Ovary (tissue), 7 donors: ENCODE data around the genes ZNF280C, SLC25A14 and TFDP3.

GRCh38 chrX:129193416-129193812 lies 329.9 kb downstream of the SMARCA1 start:
- PRO-cap, 7 experiments, result no peak in any of the 7 experiments
- RAMPAGE, long total RNA, 2 experiments, result no peak in any of the 2 experiments

DNA sequence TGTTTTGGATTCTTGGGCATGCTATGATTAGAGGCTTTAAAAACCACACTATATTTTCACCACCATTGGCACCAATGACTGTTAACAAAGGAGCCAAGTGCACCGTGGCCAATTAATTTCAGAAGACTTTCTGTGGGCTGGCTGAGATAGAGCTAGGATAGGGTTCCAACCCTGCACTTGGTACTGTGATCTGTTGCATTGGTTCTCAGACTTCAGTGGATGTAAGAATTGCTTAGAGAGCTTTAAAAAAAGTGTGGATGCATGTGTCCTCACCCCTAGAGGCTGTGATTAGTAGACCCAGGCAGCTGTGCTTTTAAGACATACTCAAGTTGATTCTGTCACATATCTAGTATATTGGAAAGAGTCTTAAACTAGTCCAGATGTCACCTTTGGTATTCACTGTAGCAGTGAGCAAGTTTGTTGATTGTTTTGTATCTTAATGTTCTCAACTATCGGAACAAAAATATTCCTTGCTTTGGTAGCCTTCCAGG lies 32.5 kb downstream of the OCRL start:
- PRO-cap, 7 experiments, result peak in 4 of 7 experiments; most common plus-strand start position 288 of the sequence (in 3); most common minus-strand start position 286 of the sequence (in 4)
- RAMPAGE, long total RNA, 2 experiments, result no peak in any of the 2 experiments

DNA sequence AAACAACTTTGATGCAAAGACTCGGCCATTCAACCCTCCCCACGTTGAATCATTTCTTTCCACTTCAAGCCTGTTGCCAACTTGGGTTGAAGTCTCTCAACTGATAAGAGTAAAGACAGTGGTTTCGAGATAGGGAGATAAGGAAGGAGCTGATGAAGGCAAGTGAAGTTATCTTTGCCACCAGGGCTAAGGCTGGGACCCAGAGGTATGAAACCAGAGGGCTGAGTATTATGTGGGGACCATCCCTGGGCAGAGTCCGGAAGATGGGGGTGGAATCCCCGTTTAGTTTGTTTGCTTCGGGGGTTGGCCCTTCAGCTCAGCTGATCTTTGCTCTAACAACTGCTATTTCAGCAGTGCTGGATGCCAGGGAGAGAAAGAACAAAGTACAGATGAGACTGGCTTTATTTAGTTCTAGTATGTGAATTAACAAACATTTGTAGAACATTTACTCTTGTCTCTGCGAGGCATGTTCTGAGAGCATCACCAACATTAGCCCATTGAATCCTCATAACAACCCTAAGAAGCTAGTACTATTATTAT lies 2.2 kb upstream of the XPNPEP2 start:
- PRO-cap, 7 experiments, result no peak in any of the 7 experiments
- RAMPAGE, long total RNA, 2 experiments, result no peak in any of the 2 experiments

DNA sequence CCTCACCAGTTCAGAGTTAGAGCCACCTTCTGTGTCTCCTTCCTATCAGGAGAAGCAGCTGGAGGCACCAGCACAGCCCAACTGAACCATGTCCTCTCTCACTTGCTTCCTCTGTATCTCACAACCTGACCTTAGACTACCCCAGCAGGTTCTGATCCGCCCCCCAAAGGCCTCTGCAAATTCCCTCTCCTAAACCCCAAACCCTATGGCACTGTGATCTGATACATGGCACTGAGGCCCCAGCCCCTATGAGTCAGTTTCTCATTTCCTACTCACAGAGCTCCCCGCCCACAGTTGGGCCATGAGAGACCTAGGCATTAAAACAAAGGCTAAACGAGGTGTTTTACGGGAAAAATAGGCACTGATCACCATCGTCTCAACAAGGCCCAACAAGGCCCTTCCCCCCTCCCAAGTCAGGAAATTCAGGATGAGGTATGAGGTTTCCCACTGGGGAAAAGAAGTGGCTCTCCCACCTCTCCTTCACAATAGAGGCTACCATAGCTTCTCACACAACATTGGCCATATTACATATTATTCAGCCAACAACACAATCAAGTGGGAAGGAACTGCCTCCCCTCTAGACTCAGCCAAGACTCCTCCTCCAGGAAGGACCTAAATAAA lies 19.2 kb downstream of the SASH3 start:
- PRO-cap, 7 experiments, result no peak in any of the 7 experiments
- RAMPAGE, long total RNA, 2 experiments, result no peak in any of the 2 experiments

DNA sequence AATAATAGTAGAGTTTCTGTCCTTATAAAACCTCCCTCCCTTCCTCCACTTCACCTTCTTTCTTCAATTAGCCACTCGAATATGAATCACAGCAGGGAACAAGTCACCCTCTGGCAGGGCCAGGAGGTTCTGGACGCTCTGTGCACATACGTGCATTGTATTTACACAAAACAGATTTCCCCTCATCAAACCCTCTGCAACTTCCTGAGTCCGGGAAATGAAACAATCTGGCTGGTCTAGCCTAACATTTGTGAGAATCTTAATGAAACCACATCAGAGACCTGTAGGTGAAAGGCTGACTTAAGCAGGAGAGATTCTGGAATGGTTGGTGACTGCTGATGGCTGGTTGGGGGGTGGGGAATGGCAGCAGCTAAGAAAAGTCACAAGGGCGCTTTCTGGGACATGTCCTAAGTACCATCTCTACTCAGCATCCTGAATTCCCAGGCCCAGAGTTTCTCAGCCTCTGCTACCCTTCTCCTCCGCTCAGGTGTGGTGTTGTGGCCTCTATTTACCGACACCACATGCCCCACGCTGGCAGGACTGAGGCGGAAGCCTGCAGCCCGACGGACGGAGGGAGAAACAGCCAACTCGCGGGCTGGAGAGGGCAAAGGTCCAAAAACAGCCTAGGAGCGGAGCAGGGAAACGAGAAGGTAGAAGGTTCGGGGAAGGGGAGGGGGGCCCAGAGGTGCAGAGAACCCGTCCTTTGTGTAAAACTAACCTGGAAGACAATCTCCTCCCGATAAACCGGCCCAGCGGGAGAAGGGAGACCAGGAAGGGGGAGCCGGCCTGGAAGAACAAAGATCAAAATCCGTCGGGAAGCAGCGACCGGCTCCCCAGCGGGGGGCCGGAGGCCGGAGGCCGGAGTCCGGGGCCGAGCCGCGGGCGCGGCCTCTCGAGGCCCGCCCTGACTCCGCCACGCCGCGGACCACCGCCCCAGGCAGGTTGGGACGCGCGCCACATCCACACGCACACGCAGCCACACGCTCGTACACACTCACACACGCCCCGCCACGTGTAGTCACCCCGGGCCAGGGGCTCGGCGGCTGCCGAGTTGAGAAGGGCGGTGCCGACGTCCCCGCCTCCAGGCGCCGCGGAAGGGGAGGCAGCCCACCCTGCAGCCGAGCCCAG lies 781 bp downstream of the ZDHHC9 start:
- PRO-cap, 7 experiments, result peak in 3 of 7 experiments; most common plus-strand start position 537 of the sequence (in 2); most common minus-strand start position 930 of the sequence (in 1)
- RAMPAGE, long total RNA, 2 experiments, result no peak in any of the 2 experiments

DNA sequence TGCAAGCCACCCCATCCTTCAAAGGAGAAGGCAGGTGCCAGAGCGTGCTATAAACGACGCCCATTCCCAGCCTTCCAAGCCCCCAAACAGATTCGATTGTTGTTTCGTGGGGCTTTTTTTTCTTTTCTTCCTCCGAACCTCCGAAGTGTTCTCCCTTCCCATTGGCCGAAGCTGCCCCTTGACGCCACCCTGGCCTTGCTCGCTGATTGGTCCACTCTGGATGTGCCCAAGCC lies 25.3 kb downstream of the UTP14A start:
- PRO-cap, 7 experiments, result peak in 7 of 7 experiments; most common minus-strand start position 152 of the sequence (in 3)
- RAMPAGE, long total RNA, 2 experiments, result no peak in any of the 2 experiments

DNA sequence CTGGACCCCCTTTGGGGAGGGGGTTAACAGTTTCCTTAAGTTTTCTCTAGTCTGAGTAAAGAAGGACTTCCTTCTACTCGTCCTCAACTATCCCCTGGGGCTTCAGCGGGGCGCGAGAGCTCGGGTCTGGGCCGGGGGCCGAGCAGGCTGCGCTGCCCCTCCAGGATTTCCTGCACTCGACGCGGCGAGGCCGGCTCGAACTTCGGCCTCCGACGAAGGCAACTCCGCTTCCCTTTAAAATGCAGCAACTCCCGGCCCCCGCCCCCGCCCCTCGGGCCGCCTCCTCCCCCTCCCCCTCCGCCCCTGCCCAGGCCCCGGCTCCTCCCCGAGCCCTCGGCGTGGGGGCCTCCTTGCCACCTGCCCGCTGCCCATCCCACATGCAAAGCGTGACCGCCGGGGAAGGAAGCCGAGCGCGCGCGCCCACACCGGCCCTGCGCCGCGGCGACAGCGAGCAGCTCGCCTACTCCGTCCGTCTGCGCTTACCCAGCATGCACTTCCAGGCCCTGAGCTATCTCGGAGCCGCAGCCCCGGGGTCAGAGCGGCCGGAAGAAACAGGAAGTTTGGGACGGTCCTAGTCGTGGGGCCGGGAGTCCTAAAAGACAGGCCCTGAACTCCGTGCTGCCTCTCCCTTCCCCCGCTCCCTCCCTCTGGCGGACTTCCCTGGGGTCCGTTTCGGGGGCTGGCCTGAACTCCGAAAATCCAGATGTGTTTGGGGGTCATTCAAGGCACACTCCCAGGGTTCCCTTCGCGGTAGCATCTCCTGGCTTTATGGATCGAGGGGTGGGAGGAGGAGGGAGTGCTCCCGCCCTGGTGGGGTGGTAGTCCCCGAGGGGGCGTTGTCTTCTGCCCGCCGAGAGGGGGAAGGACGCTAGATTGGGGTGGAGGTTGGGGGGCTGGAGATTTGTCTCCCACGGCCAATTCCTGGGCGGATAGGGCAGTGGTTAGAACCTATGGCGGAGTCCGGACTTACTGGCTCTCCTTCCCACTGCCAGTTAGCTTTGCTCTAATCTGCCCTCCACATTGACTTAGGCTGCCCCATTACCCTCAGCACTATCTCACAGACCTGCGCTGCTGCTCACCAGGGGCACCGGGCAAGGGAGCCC lies 25.1 kb upstream of the BCORL1 start:
- PRO-cap, 7 experiments, result peak in 7 of 7 experiments; most common plus-strand start position 536 of the sequence (in 7); most common minus-strand start position 477 of the sequence (in 7)
- RAMPAGE, long total RNA, 2 experiments, result no peak in any of the 2 experiments

DNA sequence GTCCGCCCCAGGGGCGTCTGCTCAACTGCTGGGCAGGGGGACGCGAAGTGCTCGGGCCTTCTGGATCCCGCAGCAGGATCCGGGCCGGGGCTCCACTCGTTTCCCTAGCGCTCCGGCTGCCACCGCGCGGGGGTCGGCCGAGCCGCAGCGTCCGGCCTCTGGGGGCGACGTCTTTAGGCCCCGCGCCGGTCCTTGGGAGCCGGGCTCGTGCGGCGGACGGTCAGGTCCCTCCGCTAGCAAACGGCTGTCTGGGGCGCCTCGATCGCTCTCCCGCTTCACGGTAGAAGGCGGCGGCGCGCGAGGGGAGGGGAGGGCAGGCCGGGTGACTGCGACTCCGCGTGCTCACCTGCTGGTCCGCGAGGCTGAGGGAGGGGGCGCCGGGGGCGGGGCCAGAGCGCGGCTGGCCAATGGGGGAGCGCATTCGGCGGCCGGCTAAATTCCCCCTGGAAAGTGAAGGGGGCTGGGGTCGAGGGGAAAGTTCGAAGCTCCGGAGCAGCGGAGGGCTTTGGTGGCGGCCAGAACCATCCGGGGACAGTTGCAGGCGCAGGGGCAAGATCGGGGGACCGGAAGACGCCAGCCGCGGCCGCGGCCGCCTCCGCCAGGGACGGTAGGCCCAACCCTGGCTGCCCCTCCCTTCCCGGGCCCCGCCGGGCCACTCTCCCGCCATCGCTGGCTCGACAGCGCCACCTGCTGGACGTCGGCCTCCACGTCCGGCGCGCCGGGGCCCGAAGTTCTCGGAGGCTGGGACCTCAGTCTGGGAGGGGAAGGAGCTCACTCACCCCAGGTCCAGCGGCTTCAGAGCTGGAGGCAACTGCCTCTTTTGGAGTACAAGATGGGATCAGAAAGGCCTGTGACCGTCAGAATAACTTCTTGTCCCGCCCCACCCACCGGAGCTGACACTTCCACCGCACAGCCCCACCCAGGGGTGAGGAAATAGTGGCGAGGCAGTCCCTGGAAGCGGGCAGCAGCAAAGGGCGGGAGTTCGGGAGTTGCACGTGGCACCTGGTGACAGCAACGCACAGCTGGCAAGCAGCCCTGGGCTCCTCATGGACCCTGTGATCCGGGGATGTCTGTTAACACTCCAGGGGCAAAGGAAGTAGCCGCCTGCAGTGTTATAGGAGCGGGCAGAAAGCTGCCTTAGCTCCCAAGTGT lies 49.9 kb downstream of the ELF4 start:
- PRO-cap, 7 experiments, result peak in 3 of 7 experiments; most common plus-strand start position 375 of the sequence (in 1); most common minus-strand start position 250 of the sequence (in 1)
- RAMPAGE, long total RNA, 2 experiments, result no peak in any of the 2 experiments

GRCh38 chrX:130098233-130098812 lies 12.0 kb downstream of the ELF4 start:
- PRO-cap, 7 experiments, result no peak in any of the 7 experiments
- RAMPAGE, long total RNA, 2 experiments, result no peak in any of the 2 experiments

DNA sequence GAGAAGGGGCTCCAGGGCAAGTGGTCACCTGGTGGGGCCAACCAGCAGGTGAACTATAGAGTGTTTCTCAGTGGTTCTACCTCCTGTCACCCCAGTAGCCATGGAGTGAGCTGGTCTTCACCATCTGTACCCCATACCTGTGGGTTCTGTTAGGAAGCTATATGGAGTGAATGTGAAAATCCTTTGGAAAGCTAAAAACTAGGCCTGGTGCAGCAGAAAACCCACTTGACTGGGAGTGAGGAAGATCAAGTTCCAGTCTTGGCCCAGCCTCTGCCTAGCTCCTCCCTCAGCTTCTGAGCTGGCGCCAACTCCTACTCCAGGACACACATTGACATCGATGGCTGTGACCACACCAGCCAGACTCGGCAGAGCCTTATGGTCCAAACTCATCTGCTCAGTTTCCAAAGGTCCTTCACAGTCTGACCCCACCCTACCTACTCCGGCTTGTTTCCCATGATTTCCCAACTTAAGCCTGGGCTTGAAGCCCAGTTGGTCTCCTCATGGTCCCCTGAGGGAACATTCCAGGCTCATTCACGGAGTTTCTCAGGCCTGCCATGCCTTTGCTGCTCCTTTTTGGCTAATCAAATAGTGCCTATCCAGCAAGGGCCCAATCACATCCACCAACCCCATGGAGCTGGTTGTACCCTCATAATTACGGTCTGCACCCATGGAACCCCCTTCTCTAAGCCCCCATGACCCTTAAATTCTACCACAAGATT lies 10.2 kb downstream of the ELF4 start:
- PRO-cap, 7 experiments, result no peak in any of the 7 experiments
- RAMPAGE, long total RNA, 2 experiments, result no peak in any of the 2 experiments

DNA sequence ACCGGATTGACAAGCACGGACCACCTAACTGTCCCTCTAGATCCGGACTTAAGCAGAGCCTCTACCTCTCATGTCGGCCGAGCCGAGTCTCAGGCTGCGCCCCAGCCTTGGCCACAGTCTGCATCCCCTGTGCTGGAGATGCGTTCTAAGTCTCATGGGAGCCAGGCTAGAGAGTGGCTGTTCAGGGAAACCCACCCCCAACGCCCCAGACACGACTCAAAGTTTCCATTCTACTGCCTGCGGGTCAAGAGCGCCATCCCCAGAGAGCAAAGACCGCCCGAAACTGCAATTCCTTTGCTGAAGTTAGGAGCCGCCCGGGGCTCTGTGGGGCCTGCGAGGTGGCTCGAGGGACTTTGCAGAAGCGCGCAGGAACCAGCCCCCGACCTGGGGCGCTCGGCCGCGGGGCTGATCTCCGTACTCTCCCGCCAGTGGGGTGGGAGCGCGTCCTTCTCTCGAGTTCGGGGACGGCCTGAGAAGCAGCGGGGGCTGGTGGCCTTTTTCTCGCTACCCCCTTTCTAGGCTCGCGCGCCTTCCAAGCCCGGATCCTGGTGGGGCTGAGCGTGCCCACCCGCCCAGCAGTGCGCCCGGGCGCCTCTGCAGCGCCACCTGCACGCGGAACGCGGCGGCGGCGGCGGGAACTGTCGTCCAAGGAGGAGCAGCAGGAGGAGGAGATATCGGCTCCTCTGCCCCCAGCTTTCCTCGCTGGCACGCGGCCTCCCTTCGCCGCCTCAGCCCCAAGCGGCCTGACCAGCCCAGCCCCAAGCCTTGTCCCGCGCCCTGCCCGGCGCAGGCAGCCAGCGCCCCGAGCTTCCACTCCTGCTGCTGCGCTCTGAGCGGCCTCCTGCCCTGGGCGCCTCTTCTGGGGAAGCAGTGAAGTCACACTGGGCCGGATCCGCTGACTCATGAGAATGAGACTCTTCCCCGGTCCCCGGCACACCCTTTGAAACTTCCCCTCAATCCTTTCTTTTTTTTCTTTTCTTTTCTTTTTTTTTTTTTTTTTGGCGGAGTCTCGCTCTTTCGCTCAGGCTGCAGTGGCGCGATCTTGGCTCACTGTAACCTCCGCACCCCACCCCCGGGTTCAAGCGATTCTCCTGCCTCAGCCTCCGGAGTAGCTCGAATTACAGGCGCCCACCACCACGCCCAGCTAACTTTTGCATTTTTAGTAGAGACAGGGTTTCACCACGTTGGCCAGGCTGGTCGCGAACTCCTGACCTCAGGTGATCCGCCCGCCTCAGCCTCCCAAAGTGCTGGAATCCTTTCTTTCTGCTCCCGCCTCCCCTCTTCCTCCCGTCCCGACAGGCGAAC lies 10.4 kb upstream of the ELF4 start:
- PRO-cap, 7 experiments, result peak in 7 of 7 experiments; most common plus-strand start position 634 of the sequence (in 2); most common minus-strand start position 831 of the sequence (in 7)
- RAMPAGE, long total RNA, 2 experiments, result no peak in any of the 2 experiments

DNA sequence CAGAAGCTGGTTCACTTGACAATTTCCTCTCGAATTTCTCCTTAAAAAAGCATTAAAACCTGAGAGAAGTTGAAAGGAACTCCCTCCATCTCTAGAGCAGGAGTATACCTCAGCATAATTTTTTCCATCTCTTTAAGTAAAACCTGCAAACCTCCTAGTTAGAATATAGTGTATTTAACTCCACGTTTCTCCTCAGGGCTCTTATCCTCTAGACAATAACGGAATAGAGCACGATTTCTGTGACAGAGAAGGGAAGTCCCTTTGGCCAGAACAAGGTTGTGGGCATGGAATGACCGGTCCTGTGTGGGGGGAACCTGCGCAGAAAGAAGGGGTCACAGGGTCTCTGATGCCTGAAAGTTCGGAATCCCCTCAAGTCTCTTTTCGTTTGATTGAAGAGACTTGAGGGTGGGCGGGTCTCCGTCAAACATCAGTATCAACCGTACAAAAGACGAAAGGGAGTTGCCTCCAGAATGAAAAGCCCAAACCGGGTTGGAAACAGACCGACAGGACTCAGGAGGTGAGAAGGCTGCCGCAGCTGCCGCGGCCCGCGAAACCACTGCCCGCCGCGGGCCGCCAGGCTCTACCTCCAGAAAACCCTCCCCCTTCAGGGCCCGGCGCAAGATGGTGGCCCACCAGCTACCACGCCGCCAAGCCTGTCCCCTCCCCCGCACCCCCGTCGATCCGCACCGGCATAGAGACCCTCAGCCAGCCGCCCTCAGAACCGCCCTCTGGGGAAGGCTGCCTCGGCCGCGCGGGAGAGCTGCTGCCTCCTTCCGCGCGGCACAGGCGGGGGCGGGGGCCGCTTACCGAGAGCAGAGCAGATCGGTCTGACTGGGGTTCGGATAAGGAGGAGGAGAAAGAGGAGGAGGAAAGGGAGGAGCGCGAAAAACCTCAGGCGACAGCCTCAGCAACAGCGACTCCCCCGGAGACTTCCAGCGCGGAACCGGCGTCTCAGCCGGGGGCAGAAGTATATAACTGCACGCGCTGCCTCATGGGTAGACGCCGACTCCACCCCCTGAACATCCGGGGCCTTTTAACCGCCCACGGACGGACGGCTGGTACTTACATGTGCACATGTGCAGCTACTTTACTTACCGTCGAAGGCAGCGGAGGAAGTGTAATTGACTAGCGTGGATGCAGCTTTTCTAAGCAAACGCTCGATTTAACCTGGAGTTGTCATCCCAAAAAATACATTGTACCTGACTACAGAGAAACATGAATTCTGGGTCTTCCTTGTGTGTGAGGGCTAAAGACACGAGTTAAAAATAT lies at the start of gene ZNF280C:
Gene ZNF280C (minus strand): TSS at position 945 of the 1,269 bp plus-strand sequence.
- PRO-cap, 7 experiments, result peak in 7 of 7 experiments; most common plus-strand start position 1,044 of the sequence (in 7); most common minus-strand start position 945 of the sequence (in 7)
- RAMPAGE, long total RNA, 2 experiments, result start-site peak on the minus strand in 2 of 2 experiments, centred at positions 841 to 981 of the sequence, 35 to 45 reads per replicate

DNA sequence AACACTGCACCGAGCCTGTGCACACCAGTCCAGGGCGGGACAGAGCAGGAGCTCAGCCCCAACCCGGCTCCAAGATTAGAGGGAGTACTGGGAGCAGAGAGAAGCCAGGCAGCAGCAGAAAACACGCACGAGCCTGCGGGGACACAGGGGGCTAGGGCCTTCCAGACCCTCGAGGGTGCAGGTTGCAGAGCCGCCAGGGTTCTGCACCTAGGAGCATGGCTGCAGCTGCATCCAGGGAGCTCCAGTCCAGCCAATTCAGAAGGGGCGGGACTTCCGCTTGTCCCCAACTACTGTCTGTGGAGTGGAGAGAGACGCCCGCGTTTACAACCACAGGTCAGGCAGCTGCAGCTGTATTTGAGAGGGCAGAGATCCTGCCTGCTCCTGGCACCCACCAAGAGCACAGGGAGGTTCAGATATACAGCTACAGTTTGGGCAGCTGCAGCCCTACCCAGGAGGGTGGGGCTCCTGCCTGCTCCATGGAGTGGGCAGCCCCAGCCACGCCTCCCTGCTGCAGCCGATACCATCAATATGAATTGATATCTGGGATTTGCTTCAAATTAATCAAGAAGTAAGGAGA lies 31.0 kb upstream of the ZNF280C start:
- PRO-cap, 7 experiments, result no peak in any of the 7 experiments
- RAMPAGE, long total RNA, 2 experiments, result no peak in any of the 2 experiments

DNA sequence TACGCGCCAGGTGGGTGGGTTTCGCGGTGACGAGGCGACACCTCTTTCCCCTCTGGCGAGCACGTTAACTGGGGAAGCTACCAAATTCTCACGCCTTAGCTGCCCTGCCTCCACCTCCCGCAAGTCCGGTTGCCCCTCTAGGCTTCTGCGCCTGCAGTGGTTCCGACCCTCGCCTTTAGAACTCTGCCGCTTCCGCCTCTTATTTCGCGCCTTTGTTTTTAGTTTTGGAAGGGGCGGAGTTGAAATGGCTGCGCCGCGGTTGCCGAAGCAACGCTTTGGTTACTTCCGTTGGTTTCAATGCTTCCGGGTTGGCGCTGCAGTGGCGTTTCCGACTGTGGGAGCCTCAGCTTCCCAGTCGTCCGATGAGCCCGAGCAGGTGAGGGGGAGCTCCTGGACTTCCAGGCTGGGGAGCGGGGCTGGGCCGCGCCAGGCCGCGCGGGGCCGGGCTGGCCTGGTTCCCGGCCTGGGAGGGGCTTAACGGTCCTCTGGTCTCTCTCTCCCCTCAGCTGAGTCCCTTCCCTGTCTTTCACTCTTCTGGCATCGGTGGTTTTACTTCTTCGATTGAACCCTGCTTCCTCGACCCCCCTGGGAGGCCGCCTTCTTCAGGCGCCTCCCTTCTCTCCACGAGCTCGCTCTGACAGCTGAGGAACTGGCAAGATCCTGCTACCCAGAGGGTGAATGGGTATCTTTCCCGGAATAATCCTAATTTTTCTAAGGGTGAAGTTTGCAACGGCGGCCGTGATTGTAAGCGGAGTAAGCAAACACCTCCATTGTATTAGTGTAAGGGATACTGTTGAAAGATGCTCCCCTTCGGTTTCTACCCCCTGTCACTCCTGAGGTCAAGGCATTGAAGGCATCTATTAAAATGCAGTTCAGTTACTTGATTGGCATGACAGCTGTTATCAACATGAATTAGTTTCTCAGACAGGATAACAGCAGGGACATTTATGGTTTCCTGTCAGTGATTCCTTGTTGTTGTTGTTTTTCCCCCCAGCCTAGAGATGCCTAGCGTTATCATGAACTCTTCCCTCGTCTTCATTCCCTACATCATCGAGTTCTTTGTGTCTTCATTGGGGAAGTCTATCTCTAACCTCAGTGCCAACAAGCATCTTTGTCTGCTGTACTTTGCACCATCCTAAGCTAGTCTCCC lies at the start of gene SLC25A14:
Gene SLC25A14 (plus strand): TSS at position 319 of the 1,150 bp plus-strand sequence.
- PRO-cap, 7 experiments, result peak in 7 of 7 experiments; most common plus-strand start position 354 of the sequence (in 7); most common minus-strand start position 185 of the sequence (in 7)
- RAMPAGE, long total RNA, 2 experiments, result start-site peak on the plus strand in 2 of 2 experiments, centred at positions 331 to 352 of the sequence, 23 to 153 reads per replicate

GRCh38 chrX:130895459-130895658 lies 7.7 kb downstream of the ENOX2 start:
- PRO-cap, 7 experiments, result no peak in any of the 7 experiments
- RAMPAGE, long total RNA, 2 experiments, result no peak in any of the 2 experiments

DNA sequence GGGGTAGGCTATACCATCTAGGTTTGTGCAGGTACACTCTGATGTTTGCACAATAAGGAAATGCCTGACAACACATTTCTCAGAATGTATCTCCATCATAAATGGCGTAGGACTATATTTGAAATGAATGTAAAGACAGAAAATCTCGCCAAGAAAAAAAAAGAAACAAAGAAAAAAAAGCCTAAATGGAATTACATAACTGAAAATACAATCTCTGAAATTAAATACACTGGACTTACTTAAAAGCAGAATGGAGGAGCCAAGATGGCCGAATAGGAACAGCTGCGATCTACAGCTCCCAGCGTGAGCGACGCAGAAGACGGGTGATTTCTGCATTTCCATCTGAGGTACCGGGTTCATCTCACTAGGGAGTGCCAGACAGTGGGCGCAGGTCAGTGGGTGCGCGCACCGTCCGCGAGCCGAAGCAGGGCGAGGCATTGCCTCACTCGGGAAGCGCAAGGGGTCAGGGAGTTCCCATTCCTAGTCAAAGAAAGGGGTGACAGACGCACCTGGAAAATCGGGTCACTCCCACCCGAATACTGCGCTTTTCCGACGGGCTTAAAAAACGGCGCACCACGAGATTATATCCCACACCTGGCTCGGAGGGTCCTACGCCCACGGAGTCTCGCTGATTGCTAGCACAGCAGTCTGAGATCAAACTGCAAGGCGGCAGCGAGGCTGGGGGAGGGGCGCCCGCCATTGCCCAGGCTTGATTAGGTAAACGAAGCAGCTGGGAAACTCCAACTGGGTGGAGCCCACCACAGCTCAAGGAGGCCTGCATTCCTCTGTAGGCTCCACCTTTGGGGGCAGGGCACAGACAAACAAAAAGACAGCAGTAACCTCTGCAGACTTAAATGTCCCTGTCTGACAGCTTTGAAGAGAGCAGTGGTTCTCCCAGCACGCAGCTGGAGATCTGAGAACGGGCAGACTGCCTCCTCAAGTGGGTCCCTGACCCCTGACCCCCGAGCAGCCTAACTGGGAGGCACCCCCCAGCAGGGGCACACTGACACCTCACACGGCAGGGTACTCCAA lies 34.9 kb downstream of the OR13H1 start:
- PRO-cap, 7 experiments, result no peak in any of the 7 experiments
- RAMPAGE, long total RNA, 2 experiments, result no peak in any of the 2 experiments

- PRO-cap, 7 experiments, result no peak in any of the 7 experiments
- RAMPAGE, long total RNA, 2 experiments, result no peak in any of the 2 experiments
Measured at GRCh38 chrX:131987175-131987786, 35.8 kb upstream of the STK26 start.

- PRO-cap, 7 experiments, result no peak in any of the 7 experiments
- RAMPAGE, long total RNA, 2 experiments, result no peak in any of the 2 experiments
Measured at GRCh38 chrX:133218293-133218641, at the start of gene TFDP3. Gene TFDP3 (minus strand): TSS chrX:133218354.

- PRO-cap, 7 experiments, result peak in 1 of 7 experiments; most common plus-strand start chrX:133413605 (in 1)
- RAMPAGE, long total RNA, 2 experiments, result no peak in any of the 2 experiments
Measured at GRCh38 chrX:133413497-133413782, 1.8 kb downstream of the GPC4 start.

- PRO-cap, 7 experiments, result no peak in any of the 7 experiments
- RAMPAGE, long total RNA, 2 experiments, result no peak in any of the 2 experiments
Measured at GRCh38 chrX:133440722-133441250, 25.5 kb upstream of the GPC4 start.